Psoas muscle (tissue), 2 donors: ENCODE measurements around a stretch of chr12.

DNA sequence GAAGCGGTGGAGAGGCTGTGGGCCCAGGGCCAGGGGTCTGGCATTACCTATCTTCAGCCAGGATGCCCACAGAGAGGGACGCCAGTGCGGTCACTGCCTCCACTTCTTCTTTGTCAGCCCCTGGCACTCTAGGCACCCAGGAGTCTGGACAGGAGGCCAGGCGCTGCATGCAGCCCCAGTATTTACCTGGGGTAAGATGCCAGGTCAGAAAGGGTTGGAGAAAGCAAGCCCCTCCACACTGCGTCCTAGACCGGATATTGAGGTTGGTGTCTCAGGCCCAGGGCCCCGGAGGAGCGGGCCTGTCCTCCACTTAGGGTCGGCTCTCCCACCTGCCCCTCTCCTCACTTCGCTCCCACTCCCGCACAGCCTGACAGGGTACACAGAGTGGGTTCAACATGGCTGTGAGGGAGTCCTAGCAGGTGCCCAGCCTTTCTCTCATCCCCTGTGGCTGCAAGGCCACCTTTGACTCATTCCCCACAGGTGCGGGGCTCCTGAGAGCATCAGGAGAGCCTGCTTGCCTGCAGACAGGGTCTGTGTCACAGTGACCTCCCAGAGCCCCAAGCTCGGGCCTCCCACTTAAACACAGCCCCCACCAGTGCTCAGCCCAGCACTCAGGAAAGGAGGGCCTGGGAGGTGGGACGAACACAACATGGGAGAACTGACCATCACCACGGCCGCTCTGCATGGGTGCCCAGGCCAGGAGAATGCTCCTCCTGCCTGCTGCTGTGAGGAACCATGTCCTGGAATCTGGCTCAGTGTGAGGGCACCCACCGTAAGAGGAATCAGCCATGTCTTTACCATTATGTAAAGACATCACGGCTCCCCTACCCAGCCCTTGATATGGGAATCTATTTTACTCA is 11.2 kb downstream of the SLC48A1 start:
- PRO-cap, 2 experiments, result no peak in any of the 2 experiments

DNA sequence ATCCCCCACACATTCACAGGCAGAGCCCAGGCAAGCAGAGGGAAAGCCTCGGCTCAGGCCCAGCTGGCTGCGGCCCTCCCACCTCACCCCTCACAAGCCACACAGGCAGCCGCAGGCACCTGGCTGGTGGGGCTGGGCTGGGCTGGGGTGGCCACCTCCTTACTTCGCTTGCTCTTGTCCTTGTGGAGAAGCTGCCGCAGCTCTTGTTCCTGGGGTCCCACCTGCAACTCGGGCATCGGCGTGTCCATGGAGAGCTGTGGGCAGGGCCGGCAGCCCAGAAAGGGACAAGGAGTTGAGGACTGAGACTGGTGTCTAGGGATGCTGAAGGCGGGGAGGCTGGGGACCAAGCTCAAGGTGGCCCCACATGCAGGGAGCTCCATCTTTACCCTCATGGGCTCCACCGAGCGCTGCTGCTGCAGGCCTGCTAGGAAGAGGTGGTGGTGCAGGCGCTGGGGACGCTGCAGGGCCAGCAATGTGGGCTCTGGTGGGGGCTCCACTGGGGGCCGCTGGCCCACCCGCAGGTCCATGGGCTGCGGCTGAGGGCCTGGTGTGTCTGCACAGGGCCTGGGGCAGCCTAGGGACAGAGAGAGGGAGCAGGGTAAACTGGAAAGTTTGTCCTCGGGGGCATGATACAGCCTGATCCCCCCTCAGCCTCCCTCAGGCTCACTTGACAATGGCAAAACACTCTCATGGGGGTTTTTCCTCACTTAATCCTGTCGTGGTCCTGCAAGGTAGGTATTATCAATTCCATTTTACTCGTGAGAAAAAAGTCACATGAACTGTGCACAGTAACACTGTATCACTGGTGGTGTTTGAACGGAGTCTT is 21.1 kb downstream of the HDAC7 start:
- PRO-cap, 2 experiments, result no peak in any of the 2 experiments

- PRO-cap, 2 experiments, result no peak in any of the 2 experiments
Measured at GRCh38 chr12:47810202-47810430, 9.6 kb downstream of the HDAC7 start.

DNA sequence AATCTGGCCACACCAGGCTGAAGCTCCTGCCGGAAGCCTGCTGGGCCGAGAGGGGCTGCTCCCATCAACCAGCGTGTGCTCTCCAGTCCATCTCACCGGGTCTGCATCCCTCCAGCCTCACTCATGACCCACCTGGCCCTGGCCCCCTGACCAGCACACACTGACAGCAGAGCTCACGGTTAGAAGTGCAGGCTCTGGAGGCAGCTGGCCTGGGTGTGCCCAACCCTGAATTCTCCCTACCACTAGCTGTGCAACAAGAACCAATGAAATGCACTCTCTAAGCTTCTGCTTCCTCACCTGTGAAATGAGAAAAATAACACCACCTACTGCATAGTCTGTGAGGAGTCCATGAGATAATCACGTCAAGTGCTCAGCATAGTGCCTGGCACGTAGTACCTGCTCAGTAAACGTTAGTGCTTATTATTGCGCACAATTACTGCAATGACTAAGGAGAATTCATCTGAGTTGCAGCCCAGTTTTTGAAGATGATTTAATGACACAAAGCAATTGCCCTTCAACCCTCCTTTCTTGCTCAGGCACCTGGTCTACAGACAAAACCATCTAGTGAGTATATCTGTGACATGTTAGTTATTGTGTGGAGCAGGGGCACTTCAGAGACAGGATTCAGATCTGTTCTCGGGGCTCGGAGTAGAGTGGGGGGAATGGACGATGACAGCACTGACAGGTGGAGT is 8.8 kb downstream of the VDR start:
- PRO-cap, 2 experiments, result no peak in any of the 2 experiments

DNA sequence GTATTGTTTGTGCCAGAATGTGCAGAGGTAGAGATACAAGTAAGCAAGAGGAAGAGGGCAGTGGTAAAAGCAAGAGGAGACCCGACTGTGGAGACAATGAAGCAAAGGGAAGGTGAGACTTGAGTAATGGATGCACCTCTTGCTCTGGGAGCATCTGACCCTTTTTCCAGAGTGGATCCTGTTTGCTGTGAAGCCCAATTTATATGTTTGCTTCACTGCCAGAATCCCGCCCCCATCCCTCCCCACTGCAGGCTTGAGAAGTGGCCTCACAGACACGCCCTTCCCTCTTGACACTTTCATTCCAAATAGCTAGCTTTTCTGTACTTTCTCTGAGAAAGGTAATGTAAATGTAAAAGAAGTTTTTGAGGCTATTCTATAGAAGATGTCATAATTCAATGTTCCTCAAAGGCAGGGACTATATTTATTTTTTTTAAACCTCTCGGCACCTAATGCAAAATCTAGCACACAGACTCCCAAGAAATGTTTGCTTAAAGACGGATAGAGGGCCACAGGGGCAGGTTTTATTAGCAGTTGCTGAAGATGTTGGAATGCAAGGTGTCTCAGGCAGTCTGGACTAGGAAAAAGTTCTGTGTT is 601 bp upstream of the PFKM start:
- PRO-cap, 2 experiments, result no peak in any of the 2 experiments

DNA sequence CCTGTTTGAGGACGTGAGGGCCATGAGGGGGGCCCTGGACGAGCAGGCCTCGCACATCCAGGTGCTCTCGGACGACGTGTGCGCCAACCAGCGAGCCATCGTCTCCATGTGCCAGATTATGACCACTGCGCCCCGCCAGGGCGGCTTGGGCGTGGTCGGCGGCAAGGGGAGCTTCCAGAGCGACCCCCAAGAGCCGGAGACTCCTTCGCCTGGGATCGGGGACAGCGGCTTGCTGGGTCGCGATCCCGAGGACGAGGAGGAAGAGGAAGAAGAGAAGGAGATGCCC is 780 bp downstream of the CCDC184 start:
- PRO-cap, 2 experiments, result no peak in any of the 2 experiments

GRCh38 chr12:48414129-48414482 is 58.3 kb upstream of the ANP32D start:
- PRO-cap, 2 experiments, result no peak in any of the 2 experiments

GRCh38 chr12:48653743-48654748 is 28.0 kb downstream of the KANSL2 start:
- PRO-cap, 2 experiments, result no peak in any of the 2 experiments

- PRO-cap, 2 experiments, result no peak in any of the 2 experiments
Measured at GRCh38 chr12:48662050-48662465, 20.0 kb downstream of the KANSL2 start.

DNA sequence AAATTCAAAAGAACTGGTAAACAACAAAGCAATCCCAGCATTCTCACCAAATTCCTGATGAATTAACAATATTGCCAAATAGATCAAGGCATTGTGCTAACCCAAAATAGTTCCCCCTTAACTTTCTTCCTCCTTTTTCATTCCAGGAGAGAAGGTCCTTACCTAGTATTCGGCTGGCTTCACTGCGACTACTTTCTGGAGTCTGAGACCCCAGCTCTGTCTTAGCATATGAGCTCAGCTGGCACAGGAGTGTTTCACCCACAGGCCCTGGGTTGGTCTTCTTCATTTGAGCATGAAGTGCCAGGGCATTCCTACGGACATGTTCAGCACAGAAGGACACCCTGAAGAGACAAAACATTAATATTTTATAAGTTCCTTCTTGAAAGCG is 2.6 kb downstream of the KANSL2 start:
- PRO-cap, 2 experiments, result no peak in any of the 2 experiments

GRCh38 chr12:48768252-48768751 is 20.6 kb downstream of the ADCY6 start:
- PRO-cap, 2 experiments, result no peak in any of the 2 experiments

DNA sequence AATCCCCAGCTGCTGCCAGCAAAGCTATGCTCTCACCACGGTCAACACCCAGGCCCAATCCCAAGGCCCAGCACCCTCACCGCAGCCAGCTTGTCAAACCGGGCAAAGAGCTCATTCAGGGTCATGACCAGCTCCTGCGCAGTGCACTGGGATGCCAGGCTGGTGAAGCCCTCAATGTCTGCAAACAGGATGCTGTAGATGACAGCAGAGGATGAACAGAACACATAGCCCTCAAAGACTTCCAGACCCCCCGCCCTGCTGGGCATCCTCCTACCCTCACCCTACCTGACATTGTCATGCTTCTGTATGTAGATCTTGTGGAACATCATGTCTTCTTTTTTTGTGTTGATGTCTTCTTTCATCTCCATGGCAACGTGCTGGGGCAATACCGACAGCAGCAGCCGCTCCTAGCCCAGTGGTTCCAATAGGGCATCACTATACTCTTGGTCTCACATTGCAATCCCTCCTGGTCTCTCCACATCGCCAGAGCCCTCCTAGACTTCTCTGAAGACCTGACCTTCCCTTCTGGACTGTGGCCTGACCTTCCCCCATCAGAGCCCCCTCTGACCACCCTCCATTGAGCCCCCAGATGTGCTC is 11.5 kb downstream of the ADCY6 start:
- PRO-cap, 2 experiments, result no peak in any of the 2 experiments

DNA sequence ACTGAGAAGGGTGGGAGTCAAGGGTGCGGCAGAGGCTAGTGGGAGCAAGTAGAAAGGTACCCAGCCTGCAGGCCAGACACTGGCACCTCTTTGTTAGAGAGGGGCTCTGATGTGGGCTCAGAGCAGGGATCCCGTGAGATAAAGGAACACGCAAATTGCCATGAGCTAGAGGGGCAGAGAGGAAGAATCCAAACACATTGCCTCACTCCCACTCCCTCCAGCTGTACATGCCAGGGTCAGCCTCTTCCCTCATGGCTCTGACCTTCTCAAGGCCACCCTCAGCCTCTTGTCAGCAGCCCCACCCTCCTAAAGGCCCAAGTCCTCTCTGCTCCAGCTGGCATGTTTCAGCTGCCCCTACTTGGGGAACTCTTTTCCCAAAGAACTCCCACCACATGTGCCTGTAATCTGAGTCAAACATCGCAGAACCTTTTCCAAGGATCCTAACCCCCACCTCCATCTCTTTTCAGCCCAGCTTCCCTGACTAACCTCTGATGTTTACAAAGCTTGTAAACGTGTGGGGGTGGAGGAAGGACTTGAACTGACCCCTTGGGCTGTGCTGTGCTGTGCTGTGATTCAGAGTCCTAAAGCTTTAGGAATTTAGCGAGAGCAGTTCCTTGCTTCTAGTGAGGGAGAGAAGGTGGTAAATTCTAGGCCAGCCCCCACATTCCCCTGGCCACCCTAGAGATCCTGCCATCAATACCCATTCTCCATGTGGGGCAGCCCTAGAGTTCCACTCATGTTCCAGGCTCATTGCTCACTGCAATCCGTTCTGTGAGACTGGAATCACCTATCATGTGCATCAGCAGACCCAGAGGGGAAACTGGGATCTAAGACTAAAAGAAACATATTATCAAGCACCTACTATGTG is 7.3 kb upstream of the CACNB3 start:
- PRO-cap, 2 experiments, result no peak in any of the 2 experiments

DNA sequence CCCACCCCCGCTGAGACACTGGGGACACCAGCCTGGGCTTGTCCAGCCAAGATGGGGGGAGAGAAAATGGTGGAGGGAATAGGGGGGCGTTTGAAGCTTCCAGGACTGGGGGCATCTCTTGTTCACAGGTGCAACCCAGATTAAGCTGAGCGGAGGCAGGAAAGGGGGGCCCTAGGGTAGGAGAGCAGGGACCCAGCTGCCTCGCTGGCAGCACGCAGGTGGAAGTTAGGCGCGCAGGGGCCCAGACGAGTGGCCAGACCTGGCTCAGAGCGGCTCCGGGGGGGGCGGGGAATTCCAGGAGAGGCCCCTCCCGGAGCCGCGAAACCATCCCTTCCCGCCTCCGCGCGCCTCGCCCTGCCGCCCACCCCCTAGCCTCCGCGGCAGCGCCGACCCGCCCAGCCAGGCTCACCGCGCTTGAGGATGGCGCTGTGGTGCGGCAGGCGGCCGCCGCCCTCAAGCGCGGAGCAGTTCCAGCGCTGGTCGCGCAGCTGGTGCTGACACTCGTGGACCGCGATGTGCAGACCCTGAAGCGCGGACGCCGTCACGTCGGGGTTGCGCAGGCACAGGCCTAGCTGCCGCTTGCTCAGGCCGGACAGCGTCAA is 1.8 kb downstream of the WNT10B start:
- PRO-cap, 2 experiments, result no peak in any of the 2 experiments

DNA sequence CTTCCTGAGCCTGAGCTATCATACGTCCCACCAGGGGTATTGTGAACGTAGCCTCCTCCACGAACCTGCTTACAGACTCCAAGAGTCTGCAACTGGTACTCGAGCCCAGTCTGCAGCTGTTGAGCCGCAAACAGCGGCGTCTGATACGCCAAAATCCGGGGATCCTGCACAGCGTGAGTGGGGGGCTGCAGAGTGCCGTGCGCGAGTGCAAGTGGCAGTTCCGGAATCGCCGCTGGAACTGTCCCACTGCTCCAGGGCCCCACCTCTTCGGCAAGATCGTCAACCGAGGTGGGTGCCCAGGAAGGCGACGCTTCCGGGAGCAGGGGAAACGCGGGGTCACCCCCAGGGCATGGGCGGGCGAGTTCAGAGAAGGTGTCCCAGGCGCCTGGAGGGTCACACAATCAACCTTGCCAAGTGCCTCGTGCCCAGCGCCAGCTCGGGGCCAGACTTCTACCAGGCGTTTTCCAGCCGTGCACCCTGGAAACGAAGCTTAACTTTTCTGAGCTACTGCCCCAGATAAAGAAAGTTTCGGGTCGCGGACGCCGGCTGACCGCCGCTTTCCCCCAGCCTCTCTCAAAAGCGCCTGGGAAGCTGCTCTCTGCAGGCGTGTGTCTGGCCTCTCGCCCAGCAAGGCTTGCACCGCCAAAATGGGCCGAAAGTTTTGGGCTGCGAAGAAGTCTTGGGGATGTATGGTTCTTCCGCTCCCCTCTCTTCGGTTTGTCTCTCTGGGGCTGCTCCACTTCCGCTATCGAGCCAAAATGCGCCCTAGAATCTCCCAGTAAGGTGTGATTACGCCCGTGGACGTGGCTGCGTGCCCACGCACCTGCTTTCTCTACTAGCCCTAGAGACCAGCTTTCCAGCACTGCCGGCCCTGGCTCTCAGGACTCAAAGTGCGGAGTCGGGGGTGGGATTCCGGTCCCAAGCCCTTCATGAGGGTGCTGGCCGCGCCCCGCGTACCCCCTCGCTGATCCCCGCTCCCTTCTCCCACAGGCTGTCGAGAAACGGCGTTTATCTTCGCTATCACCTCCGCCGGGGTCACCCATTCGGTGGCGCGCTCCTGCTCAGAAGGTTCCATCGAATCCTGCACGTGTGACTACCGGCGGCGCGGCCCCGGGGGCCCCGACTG is 1.7 kb downstream of the WNT1 start:
- PRO-cap, 2 experiments, result no peak in any of the 2 experiments

- PRO-cap, 2 experiments, result no peak in any of the 2 experiments
Measured at GRCh38 chr12:49056729-49057456, 3.7 kb downstream of the KMT2D start.

GRCh38 chr12:49086137-49086721 is 8.4 kb downstream of the DHH start:
- PRO-cap, 2 experiments, result no peak in any of the 2 experiments

GRCh38 chr12:49091652-49092586 is 2.7 kb downstream of the DHH start:
- PRO-cap, 2 experiments, result no peak in any of the 2 experiments

GRCh38 chr12:49095164-49095415 is 489 bp upstream of the DHH start:
- PRO-cap, 2 experiments, result no peak in any of the 2 experiments

- PRO-cap, 2 experiments, result no peak in any of the 2 experiments
Measured at GRCh38 chr12:49103685-49104564, 6.7 kb downstream of the LMBR1L start.